Endodermal cell (in vitro differentiated cells): Measurements from ENCODE around the gene AKR1C8.

GRCh38 chr10:5184742-5185519 lies at the start of gene AKR1C8:
Gene AKR1C8 (minus strand): TSS chr10:5185150.
- PRO-cap = no peak

DNA sequence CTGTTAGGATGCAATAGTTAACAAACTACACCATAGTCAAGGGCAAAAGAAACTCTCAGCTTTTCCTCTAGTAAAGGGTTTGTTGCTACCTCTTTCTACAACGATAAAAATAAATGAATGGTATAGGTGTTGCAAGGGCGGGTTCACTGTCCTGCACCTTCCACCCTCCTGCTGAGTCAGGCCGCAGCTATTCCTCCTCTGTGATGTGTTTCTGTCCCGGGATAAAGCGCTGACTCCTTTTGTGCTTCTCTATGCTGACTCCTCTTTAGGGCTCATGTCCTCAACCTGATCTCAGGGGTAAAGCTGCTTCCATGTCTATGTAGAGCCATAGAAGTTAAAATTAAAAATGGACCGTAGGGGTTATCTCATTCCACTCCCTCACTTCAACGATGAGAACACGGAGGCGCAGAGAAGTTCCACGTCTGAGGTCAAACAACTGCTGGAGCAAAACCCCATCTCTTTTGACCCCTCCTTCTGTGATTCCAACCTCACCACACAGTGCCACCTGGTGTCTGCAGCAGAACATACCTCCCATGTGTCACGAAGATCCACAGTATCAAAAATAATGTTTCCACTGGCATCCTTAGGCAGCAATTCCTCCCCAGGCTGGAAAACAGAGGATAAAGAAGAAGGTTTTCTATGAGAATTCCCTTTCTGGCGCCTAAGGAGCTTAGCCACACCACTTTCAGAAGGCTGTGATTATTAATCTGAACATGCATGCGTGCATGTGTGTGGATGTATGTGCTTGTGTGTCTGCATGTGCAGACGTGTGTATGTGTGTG lies 81.4 kb upstream of the UCN3 start:
- PRO-cap = no peak

GRCh38 chr10:5445993-5447102 lies 34.0 kb downstream of the NET1 start:
- PRO-cap = unidirectional peak, plus-strand start at chr10:5446618

GRCh38 chr10:5527771-5528256 lies 3.1 kb downstream of the CALML3 start:
- PRO-cap = no peak

DNA sequence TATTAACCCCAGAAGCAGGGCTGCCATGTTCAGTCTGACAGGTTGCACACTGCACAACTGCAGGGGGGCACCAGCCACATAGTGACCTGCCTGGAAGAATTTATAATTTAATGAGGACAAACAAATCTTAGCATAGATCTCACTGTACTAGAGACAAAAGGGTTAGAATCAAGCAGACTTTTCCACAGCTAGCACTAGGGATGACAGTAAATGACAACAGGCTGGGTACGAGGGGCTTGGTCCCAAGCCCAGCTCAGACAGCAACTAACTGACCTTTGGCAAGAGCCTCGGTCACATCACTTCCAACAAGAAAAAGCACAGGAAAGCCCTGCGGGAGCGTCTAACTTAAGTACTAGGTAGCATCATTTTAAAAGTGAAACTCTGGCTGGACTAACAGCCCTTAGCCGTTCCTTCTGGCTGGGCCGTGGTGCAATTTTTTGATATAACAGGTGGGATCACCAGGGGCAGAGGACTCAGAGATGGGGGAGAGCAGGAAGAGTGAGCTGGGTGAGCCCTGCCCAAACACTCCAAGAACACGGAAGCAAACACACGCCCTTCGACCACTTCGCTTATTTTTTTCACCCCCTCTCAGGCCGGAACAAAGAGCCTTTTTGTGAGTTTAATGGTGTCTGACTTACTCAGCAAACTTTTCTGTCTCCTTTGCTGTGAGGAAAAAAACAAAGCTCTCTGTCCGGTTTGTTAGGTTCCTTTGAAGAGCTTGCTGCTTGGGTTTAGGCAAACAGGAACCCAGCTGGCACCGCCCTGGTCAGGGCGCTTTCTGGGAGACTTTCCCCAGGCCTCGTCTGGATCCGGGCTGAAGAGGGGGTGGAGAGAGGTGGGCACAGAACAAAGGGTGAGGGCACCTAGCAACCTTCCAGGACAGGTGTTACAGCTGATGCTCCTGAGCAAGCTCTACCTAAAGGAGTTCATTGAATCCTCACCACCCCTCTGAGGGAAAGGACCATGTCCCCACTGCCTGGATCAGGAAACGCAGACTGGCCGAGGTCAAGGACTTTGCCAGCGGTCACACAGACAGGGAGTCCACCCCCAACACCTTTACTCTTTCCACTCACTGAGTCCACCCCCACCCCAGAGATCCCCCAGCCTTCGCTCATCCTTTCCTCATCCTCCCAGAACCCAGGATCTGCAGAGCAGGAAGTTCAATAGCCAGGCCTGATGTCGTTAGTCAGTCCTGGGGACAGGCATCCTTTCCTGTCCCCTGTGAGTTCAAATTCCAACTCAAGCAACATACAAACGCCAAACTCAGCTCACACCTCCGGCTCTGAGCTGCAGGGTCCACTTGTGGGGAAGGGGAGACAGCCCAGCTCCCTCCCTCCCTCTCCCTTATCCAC lies 23.3 kb downstream of the CALML3 start:
- PRO-cap = no peak

- PRO-cap = no peak
These were observed 47.8 kb downstream of the CALML3 start for GRCh38 chr10:5572407-5573072.

- PRO-cap = no peak
These were observed 49.9 kb downstream of the CALML3 start for GRCh38 chr10:5574654-5575033.

DNA sequence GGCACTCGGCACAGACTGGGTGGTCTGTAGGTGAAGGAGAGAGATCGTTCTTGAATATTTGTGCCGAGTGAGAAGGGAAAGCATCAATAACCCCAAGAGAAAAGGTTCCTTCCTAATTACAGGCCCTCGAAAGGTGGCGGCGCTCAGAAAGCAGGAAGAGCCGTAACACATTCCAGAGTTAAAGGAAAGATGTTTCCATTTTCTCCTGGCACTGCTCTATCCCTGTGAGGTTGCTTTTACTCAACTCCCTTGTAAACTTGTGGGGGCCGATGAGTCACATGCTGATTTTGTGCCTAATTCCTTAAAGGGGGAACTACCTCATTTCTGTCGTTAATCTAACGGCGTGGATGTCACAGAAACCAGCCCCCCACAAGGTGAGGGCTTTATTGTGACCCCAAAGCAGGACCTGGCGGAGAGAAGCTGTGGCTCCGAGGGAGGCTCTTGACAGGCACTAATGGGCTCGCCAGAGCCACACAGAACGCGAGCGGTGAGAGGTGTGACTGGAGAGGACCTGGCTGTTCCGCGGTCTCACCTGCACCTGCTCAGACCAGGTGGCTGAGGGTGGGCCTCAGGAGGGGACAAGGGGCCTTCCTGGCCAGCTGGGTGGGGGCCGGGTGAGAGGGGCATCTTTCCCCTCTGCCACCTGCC lies 50.7 kb downstream of the CALML3 start:
- PRO-cap = no peak

DNA sequence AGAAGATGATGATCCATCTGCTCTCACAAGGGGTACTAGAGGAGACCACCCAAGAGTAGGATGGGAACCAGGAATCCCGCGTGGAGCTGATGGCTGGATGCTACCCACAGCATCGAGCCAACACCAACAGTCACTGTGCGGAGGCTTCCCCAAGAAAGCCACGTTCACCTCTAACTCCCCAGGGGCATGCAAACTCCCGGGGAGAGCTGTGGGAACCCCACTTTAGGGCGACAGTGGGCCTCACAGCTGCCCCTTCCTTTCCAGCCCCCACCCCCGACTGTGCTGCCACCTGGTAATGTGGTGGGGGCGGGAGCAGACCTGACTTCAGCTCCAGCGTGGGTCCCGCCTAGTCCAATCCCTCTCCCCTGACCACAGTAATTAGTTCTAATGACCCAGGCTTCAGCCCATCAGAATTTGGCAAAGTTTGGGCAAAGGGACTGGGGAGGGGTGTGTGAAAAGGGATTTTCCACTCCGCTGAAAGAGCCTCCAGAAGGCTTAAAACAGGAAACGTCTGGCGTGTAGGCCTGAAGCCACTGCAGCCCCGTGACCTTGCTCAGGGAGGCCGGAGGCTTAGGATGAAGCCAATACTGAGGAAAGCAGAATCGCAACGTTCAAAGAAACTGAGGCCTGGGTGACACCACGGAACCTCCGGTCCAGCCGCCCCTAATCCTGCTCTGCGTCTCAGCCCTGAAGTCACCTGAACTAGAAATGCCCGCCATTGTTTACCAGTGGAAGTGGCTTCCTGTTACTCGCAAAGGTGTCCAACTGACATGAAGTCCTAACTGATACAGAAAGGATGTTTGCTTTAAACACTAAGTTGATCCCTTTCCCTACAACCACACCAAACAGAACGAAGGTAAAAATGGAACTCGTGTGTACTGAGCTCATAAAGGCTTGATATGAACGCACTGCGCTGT lies 20.2 kb downstream of the ASB13 start:
- PRO-cap = no peak

DNA sequence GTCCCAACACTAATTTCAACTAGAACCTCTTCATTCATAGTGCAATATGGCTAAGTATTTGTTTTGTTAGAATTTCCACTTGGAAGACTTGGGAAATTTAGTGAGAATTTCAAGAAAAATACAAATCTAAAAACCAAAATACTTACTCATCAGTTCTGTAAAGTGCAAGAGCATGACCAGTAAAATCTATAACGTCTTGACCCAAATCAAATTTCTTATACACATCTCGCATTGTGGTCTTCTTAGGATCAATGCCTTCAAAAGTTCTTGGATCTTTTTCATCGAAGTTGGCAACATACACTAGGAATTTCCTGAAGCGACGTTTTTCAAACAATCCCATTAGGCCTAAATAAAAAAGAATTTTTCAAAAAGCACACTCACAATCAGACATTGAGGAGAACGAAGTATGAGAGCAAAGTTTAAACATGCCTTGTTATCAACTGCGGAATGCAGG lies 27.5 kb downstream of the GDI2 start:
- PRO-cap = no peak

DNA sequence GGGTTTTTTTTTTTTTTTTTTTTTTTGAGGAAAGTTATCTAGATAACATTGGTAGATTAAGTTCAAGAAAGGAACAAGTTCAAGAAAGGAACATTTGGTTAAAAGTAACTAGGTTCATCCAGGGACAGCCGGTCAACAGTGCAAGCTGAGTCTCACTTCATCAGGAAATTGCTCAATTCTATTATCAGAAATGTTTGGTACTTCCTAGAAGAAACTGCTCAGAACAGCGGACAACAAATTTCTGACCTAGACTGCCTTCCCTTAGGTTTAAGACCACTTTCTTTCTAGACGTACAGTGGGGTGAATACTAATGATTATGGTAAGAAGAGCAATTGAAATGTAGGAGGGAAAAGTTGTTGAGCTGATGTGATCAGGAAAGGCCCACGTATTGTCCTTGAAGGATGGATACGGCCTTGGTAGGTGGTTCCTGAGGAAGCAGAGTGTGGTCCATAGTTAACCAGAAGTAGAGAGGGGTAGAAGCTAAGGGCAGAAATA lies 3.8 kb upstream of the IL2RA start:
- PRO-cap = no peak

- PRO-cap = no peak
These were observed 12.8 kb upstream of the IL2RA start for GRCh38 chr10:6074739-6075519.

DNA sequence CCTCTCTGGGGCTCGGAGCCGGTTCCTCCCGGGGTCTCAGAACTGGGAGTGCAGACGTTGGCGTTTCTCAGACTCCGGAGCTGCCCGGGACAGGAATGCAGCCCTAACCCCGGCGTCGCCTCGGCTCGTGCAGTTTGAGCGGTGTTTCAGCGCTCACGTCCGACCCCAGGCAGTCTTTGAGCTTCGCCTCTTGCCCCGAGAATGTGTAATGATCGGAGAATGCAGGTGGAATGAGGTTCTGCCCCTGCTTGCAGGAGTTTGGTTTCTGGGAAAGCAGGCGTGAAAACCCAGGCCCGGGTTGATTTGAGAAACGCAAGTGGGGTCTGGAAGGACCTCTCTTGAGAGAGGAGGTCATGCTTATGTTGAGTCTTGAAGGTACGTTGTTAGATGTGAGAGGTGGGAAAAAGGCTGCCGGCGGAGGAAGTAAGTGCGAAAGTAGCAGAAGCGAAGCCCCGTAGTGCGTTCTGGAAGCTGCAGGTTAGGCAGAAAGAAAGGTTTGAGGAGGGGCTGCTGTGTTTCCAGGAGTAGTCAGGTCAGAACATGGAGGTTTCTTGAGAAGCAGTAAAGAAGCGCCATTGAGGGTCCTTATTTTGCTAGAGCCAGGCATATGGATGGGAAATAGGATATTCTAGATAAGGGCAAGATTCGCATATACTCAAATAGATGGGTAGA lies 899 bp downstream of the RBM17 start:
- PRO-cap = bidirectional peak, plus-strand start at position 206 of the sequence, minus-strand start at position 178 of the sequence; bidirectional peak, plus-strand start at position 598 of the sequence, minus-strand start at position 391 of the sequence

DNA sequence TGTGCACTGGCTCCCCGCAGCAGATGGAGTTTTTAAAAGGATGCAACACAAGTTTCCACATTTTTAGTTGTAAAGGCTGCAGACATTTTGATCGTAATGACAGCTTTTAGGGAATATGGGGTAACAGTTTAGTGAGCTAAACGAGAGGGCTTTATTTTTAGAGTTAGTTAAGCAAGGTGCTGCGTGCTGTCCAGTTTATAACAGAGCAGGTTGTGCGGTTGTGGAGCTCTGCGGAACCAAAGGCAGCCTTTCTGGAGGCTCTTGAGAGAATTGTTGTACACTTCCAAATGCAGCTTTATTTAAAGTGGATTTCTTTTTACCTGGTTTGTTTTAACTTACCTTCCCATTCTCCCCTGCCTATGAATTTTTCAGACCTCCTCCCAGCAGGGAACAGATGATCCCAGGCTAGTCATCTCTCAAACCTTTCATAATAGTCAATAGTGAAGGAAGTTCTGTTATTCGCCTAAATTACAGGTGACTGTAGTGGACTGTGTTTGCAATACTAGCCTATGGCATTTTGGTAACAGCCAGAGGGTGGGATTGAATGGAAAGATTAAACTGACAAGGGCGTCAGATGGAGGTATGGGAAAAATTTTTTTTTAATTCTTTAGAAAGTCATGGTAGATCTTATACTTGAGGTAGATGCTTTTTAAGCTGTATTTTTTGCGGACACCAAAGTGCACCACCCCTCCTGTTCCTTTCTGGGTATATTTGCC lies 1.6 kb downstream of the RBM17 start:
- PRO-cap = no peak

- PRO-cap = no peak
These were observed 17.1 kb downstream of the RBM17 start for GRCh38 chr10:6105829-6106488.

- PRO-cap = no peak
These were observed 25.0 kb downstream of the RBM17 start for GRCh38 chr10:6113712-6114271.

- PRO-cap = no peak
These were observed 49.5 kb upstream of the PFKFB3 start for GRCh38 chr10:6153138-6153704.

DNA sequence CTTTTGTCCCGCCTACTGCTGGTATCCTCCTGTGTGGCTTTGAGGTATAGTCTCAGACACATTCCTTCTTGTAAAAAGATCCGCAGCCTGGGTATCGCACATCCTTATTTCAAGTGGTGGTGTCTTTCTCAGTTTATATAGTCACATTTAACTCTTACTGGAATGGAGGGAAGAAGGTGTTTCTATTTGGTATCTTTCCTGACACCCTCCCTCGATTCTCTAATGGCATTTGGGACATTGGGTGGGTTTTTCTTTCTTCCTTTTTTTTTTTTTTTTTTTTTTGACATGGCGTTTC lies 2.3 kb downstream of the PFKFB3 start:
- PRO-cap = no peak

GRCh38 chr10:6232918-6233559 lies 30.3 kb downstream of the PFKFB3 start:
- PRO-cap = no peak

DNA sequence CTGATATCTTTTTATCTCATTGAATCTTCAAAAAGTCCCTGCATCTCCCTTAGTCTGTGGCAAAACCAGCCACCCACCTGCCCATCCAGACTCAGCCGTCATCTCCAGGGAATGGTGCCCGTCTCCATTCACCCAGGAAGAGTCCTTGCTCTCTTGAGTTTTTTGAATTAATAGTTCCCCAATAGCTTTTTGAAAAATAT lies 48.4 kb downstream of the PFKFB3 start:
- PRO-cap = no peak